Measurements from ENCODE around the genes MSS51 and PPP3CB.

DNA sequence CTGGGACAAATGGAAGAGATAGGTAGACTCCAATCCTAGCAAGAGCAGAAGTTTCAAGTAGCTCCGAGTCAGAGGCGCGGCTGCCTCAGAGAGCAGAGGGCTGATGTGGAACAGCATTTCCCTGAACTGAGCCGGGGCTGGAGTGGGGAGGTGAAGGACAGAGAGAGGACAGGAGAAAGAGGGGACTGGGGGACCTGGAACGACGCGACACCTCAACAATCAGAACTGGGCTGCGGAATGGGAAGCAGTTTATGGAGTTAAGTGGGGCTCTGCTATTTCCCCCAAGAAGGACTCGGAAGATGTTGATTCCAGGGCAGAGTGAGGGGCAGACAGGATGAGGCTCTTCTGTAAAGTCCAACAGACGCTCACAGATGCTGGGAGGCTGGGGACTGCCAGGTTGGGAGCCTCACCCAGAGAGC lies 27.8 kb downstream of the SPOCK2 start:
- RRBS: no CpG with 5 or more reads among the region's 10 CpGs

GRCh38 chr10:72080049-72080545 lies 8.3 kb downstream of the SPOCK2 start:
- RRBS: no CpG with 5 or more reads among the region's 7 CpGs

DNA sequence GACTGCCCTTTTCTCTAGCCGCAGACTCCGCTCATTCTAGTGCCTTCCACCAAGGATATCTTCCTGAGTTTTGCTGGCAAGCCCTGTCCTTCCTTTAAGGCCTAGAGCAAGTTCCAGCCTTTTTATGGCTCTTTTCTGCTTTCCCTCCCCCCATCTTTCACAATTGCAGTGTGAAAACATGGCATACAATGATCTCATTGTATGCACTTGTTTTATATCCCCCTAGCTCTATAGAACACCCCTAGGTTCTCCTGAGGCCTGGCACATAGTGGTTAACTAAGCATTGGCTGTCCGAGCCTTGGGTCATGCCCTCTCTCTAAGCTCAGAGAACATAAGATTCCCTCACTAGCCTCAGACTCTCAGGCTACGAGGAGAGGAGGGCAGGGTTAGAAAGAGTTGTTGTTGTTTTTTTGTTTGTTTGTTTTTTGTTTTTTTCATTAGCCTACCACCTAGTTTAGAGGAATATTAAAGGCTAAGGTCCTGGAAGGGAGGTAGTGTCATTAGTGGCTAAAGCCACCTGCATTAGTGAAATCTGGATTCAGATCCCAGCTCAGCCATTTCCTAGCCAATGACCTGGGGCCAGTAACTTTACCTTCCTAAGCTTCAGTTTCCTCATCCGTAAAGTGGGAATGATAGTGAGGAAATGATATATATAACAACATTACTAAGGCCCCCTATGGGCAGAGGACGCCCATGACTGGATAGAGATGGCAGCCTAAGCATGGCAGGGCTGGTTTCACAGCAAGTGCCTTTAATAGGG lies 4.8 kb downstream of the DDIT4 start:
- RRBS: no CpG with 5 or more reads among the region's 6 CpGs

- RRBS: no CpG with 5 or more reads among the region's 14 CpGs
These were observed 30.8 kb downstream of the DNAJB12 start for GRCh38 chr10:72323851-72324416.

DNA sequence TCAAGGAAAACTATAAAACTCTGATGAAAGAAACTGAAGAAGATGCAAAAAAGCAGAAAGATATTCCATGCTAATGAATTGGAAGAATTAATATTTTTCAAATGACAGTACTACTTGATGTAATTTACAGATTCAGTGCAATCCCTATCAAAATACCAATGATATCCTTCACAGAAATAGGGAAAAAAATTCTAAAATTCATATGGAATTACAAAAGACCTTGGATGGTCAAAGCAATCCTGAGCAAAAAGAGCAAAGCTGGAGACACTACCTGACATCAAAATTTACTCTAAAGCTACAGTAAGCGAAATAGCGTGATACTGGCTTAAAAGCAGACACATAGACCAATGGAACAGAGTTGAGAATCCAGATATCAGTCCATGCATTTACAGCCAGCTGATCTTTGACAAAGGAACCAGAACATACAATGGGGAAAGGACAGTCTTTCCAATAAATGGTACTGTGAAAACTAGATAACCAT lies 85.1 kb downstream of the MCU start:
- RRBS: no CpG with 5 or more reads among the region's 2 CpGs

GRCh38 chr10:72805557-72806125 lies 87.9 kb upstream of the OIT3 start:
- RRBS: no CpG with 5 or more reads among the region's 1 CpG

GRCh38 chr10:73157280-73157479 lies 10.6 kb downstream of the ECD start:
- RRBS: no CpG with 5 or more reads among the region's 5 CpGs

DNA sequence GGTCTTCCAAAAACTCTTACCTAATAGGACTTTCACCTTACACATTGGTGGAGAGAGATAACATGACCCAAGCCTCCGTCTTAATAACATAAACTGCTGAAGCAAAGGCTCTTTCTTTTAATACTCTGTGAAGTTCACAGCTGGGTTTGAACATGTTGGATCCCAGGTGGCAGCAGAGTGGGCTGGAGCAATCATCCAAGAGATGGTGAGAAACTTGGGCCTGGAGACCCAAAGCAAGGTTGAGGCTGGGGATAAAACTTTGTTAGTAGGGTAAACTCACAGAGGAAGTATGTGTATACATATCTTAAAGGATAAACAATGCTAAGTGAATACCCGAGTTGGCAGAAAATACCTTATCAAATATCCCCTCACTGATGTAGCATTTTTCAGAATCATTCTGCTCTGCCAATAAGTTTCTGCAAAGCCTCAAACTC lies 751 bp upstream of the DNAJC9 start:
- RRBS: no CpG with 5 or more reads among the region's 2 CpGs

DNA sequence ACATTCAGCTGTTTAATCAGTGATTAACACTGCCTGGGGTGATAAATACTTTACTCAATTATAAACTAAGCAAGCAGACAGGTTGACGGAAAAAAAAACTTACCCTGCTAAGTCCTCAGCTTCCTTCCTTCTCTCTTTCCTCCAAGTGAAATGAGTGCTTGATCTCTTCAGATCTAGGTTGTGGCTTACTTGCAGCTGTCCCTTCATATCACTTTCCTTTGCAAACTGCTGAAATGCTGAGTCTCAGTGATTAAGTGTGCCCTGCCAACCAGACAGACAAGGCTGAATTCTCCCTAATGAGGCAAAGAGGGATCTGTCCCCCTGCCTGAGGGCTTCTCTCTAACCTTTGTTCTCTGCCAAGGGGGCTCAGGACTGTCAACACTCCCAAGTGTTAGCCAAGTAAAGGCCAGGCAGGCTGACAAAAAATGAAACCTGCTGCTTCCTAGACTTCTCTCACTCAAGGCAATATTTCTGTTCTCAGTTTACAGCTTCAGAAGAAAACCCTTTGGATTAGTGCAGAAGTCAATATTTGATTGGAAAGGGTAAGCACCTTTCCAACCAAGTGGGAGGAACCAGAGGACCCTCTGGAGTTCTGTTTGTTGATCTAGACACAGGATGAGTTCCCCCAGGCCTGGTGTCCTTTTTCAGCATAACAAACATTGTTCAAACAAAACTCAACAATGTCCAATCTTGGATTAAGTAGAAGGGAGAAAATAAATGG lies at the start of gene MSS51:
TSS of gene MSS51 (minus strand) at position 152 of the 721 bp plus-strand sequence.
- RRBS: no CpG with 5 or more reads among the region's 1 CpG

DNA sequence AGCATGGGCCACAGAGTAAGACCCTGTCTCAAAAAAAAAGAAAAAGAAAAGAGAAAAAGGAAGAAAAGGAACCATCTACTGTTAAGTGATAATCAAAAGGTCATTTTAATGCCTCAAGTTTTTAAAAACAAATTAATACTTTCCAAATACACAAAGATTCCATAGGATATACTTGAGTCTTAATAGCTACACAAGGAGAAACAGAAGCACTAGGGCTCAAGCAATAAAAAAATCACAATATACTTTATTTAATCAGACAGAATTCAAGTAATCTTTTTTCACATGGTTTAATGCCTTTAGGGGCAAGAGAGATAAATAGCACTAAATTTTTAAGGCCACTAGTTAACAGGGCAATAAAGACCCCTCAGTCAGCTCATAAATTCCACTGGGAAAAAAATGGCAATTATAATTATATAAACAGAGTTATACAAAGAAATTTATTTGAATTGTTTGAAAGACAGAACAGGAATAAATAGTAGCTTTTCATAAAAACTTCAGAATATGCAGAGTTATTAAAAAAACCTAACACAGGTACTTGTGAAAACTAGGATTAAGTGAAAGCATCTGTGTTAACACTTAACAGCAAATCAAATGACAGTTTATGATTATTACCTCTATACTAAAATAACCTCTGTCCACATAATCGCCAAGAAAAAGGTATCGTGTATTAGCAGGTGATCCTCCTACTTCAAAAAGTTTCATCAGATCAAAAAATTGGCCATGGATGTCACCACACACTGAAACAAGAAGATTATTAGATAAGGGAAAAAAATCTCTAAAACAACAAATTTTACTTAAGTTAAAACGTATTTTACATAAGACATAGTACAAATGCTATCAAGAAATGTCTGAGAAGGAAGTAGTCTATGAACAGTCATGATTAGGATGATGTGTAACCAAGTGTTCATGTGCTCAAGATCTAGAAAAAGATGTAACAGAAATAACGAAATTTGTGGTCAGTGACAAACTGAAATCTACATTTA lies 17.6 kb downstream of the PPP3CB start:
- RRBS: no CpG with 5 or more reads among the region's 4 CpGs

DNA sequence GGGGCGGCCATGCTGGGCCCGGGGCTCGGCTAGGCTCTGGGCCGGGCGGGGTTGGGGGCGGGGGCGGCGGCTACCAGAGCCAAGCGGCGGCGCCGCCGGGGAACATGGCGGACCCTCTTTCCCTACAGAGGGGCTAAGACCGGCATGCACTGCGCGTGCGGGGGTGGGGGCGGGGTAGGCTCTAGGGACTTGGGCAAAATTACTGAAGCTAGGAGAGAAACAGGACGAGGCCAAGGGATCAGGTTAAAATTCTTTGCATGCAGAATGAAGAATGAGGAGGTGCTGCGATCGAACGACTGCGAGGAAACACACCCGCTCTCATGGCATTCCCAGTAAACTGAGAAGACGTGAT lies at the start of gene PPP3CB:
TSS of gene PPP3CB (minus strand) at position 146 of the 352 bp plus-strand sequence.
- RRBS: 3% methylated on average over 10 of the region's 26 CpGs

DNA sequence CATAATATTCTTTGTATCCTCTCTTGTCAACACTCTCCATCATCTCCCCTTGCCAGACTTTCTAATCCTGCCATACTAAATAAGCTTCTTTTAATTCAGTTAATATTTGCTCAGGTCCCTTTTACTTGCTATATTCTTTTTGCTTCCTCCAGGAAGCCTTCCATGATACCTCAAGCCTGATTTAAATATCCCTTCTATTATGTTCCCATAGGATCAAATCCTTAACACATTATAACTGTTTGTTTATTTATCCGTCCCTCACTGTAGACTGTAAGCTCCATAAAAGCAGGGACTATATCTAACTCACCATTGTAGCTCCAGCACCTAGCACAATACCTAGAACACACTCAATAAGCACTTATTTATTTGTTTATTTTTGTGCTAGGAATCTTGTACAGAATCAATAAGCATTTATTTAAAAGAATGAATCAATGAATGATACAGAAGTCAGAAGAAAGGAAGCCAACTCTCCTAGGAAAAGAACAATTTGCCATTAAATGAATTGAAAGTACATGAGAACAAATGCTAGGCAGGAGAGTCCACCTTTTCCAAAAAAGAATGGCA lies 7.3 kb upstream of the PPP3CB start:
- RRBS: no CpG with 5 or more reads among the region's 1 CpG

GRCh38 chr10:73517228-73518134 lies 21.7 kb upstream of the PPP3CB start:
- RRBS: no CpG with 5 or more reads among the region's 6 CpGs

- RRBS: no CpG with 5 or more reads among the region's 2 CpGs
These were observed 37.9 kb downstream of the USP54 start for GRCh38 chr10:73553129-73553763.

DNA sequence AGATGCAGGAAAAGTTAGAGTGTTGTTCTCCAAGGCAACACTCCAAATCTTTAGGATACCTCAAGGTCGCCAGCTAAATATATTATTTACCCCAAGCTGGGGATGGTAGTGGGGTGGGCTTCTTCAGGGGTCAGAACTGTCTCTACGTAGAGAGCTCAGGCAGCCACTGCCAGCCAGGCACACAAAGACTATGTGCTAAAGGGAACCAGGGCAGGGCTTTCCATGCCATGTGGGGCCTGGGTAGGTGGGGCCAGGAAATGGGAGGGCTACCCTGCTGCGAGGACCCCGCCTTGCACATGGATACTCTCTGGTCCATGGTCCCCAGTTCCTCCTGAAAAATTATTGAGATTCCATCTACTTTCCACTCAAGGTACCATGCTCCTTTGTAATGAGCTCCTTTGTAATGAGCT lies 6.0 kb downstream of the SYNPO2L start:
- RRBS: no CpG with 5 or more reads among the region's 4 CpGs

GRCh38 chr10:73651433-73651838 lies 4.4 kb downstream of the SYNPO2L start:
- RRBS: no CpG with 5 or more reads among the region's 6 CpGs

DNA sequence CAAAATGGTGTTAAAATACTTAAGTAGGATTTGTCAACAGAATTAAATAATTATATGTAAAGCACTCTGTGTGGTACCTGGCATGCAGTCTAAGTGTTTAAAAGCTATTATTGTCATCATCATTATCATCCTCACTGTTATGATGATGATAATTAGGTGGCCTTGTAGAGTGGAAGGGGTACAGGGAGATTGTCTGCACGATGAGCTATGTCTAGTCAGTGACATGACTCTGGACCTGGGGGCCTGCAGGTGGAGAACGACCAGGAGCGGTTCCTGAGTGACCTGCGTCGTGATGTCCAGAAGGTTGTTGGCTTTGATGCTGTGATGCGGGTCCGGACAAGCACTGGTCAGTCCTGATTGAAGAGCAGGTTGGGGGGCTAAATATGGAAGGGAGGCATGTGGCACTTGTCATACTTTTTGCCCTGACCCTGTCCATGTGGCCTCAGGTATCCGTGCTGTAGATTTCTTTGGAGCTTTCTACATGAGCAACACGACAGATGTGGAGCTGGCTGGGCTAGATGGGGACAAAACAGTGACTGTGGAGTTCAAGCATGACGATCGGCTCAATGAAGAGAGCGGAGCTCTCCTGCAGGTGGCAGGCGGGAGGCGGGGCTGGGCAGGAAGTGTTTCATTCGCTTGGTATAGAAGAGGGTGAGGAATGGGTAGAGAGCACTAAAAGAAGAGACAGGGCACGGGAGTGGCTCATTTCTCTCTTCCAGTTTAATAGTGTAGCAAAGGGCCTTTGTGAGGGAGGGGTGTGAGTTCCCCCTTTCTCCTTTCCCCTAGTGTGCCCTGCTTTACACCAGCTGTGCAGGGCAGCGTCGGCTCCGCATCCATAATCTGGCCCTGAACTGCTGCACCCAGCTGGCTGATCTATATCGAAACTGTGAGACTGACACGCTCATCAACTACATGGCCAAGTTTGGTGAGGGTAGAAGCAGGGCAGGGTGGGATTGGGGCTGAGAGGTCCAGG lies 3.2 kb upstream of the FUT11 start:
- RRBS: no CpG with 5 or more reads among the region's 21 CpGs

DNA sequence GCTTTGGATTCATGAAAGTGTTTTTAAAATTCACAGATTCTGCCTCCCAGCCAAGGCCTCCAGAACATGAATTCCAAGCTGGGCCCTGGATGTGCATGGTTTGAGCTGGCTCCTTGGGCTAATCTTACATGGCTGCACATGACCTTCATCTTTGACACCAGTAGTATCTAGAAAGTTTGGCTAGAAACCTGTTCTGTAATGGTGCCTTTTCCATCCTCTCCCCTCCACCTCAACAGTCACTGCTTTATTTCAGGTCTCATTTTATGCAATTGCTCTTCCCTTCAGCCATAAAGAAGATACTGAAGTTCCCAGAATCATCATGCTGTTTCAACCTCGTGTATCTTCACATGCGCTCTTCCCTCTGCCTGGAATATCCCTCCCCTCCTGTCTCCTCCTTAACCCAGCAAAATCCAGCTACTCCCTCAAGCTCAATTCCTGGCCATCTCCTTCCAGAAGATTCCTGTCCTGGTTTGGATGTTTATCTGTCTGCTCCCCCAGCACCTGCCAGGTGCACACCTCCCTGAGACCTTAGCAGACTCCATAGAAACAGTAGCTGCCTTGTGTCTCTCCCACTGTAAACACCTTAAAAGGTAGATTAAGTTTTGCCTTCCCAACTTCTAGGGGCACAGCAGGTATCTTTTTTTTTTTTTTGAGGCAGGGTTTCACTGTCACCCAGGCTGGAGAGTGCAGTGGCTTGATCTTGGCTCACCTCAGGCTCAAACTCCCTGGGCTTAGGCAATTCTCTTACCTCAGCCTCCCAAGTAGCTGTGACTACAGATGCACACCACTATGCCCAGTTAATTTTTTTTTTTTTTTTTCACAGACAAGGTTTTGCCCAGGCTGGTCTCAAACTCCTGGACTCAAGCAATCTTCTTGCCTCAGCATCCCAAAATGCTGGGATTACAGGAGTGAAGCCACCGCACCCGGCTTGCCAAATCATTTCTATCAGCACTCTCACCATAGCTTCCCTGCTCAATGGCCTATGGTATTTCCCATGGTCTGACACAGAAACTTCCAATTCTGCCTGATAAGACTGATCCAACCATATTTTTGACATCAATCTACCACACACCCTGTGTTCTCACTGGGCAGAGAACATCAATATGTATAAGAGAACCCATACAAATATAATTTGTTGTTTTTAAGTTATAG lies 23.6 kb upstream of the NDST2 start:
- RRBS: no CpG with 5 or more reads among the region's 4 CpGs

- RRBS: no CpG with 5 or more reads among the region's 14 CpGs
These were observed 8.8 kb downstream of the CAMK2G start for GRCh38 chr10:73865356-73866192.

All from GM19239 (cell line).